Bile duct (tissue), 1 donor: ENCODE measurements around a stretch of chr3.

- PRO-cap = no peak
Observed at GRCh38 chr3:29440559-29440976, 159.7 kb downstream of the RBMS3 start.

- PRO-cap = unidirectional peak, plus-strand start at chr3:30332393
Observed at GRCh38 chr3:30332118-30332730, 274.2 kb upstream of the TGFBR2 start.

GRCh38 chr3:30628315-30628837, 22.0 kb downstream of the TGFBR2 start:
- PRO-cap = no peak

- PRO-cap = no peak
Observed at GRCh38 chr3:31232328-31233222, 300.1 kb upstream of the STT3B start.

GRCh38 chr3:31265615-31266094, 267.1 kb upstream of the STT3B start:
- PRO-cap = no peak

DNA sequence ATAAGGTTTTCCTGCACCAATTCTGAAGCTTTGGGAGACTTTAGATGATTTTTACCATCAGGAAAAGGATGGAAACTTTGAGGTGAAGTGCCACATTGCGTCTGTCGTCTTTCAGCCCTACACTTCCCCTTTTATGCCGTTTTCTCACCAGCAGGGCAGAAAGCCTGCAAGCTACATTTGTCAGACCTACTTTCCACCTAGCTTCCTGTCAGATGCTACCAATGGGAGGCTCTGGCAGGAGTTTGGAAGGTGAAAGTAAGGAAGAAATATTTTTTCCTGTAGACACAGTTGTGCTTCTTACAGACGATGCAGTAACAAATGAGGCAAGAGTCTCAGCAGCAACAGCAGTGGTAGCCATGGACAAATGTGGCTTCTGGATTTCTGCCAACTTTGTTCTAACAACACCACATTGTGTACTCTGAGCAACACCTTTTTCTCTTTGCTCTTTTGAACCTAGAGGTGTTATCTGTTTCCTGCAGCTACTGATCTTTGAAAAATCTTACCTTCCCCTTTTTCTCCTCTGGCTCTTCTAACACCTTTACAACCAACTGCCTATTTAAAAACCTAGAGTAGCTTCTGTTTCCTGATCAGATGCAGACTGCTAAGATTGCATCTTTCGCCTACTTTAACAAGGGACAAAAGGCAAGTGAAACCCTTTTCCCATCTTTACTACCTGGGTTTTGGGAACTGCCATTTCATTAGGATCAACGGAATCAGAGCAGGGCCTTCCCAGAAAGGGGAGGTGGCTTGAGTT, 70.6 kb upstream of the STT3B start:
- PRO-cap = no peak

GRCh38 chr3:31572924-31573865, 40.5 kb downstream of the STT3B start:
- PRO-cap = no peak

DNA sequence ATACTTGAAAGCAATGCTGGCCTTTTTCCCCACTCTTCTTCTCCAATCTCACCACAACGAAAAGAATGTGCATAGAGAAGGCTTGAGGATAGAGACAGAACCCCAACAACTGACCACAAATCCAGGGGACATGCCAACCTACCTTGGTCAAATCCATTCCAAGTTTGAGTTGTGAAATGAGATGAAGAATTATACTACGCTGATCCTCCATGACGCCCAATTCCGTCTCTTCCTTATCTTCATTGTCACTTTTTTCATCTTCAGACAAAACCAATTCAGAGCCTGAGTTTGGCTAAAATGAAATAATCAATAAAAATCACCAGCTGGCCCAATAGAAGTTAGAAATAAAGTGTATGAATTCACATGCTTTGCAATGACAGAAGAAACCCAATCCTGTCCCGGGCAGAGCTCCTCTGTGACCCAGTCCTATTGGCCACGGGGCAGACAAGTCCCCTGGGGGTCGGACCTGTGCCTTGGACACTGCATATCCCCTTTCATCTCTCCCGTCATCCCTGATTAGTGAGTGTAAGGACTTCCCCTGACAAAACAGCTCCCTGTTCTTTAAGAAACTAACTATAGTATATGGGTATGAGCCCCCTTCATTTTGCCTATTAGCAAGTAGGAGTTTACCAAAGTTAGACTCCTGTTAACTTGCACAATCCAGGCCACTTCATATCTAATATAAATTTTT, 169.6 kb downstream of the STT3B start:
- PRO-cap = no peak

DNA sequence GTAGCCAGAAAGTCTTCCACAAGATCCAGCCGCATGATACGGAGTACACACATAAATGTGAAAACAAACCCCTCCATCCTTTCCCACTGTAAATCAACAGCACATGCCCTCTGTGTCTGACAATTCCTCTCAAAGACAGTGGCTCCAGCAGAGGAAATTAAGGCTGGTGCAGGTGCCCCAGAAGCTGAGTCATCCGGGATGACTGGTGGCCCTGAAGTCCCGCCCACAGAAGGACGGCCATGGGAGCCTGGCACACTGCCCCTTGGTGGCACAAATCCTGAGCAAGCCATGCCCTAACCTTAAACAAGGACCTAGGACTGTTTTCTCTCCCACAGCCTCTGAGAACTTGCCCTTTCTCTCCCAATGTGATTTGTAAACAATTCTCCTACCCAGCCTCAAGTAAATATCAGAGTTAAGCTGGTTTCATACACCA, 172.2 kb downstream of the STT3B start:
- PRO-cap = no peak

DNA sequence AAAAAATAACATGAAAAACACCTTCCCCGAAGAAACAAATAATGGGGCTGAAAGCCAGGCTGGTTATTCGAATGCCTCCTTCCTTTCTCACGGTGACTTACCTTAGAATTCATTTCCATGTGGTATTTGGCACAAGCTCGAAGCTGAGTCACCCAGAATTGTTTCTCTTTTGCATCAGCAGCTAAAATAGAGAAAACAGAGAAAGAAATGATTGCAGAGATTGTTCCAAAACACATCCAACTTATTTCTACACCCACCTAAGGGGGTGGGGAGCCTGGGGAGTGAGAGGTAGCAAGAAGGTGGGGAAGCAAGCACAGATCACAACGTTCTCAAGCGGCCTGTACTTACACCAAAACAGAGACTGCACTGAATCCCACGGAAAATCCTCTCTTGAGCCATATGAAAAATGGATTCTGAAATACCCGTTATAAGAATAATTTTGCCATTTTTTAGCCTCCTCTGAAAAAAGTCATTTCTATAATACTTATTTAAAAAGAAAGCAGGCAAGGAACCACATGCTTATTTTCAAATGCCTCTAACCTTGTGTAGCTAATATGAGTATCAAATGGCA, 104.6 kb downstream of the OSBPL10 start:
- PRO-cap = no peak

- PRO-cap = no peak
Observed at GRCh38 chr3:31947574-31948440, 33.3 kb downstream of the OSBPL10 start.

DNA sequence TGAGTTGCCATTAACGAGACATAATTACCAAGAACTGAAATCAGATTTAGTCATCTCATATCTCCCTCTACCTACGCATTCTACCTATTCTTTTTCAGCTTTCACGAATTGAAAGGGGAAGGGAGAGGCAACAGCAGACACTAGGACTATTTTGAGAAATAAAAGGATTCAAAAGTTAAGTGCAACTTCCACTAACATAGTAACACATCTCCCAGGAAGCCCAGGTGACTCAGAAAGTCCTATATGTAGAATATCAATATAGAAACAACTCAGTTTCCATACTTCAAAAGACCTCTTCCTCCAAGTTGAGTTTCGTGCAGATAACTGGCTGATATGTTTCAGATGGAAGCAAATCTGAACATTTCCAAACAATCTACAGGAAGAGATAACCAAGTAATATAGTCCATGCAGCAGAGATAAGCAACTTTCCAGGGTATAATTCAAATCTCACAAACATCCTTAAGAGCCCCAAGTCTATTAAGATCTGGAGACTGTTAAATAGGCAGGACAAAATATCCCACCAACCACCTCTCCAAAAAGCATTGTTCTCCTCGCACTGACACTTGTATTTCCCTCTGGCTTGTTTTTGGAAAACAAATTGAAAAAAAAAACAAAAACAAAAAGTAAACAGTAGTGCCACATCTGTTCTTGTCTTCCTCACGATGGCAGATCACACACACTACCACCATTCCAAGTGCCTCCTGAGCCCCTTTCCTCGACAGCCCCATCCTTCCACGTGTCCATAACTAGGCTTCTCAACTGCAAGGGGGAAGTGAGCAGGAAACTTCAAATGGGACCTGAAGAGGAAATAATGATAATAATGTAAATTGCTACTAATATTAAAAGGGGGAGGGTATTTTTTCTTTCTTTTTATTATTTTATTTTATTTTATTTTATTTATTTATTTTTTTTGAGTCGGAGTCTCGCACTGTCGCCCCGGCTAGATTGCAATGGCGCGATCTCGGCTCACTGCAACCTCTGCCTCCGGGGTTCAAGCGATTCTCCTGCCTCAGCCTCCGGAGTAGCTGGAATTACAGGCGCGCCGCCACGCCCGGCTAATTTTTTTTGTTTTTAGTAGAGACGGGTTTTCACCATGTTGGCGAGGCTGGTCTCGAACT, 1.6 kb downstream of the OSBPL10 start:
- PRO-cap = no peak

DNA sequence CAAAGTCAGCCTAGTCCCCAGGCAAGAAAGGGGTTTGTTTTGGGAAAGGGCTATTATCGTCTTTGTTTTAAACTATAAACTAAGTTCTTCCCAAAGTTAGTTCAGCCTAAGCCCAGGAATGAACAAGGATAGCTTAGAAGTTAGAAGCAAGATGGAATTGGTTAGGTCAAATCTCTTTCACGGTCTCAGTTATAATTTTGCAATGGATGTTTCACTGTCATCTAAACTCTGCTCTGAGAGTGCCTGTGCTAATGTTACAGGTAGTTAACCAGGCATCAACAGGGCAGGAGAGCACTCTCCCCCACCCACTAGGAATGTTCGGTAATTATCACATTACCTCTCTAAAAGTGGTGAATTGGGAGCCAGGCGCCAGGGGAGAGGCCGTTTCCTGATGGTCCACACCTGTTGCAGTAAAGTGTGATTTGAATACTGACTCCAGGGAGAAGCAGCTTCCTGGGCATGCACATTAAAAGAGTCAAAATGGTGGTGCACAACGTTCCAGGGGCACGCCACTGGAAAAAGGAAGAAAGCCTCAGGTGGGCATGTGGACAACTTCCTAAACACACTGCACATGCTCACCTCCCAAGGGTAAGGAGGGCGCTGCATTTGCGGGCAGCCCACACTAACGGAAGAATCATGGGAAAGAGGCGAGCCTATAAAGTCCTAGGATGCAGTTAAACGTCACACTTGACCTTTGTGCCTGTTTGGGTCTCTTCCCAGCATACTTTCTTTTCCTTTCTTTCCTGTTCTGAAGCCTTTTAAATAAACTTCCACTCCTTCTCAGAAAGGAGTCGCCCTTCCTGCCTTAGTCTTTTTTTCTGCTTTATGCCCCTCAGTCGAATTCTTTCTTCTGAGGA, 29.1 kb upstream of the GPD1L start:
- PRO-cap = no peak

GRCh38 chr3:32114326-32115187, 8.1 kb downstream of the GPD1L start:
- PRO-cap = no peak

GRCh38 chr3:32406302-32407355, 15.0 kb downstream of the CMTM7 start:
- PRO-cap = unidirectional peak, plus-strand start at chr3:32406801

DNA sequence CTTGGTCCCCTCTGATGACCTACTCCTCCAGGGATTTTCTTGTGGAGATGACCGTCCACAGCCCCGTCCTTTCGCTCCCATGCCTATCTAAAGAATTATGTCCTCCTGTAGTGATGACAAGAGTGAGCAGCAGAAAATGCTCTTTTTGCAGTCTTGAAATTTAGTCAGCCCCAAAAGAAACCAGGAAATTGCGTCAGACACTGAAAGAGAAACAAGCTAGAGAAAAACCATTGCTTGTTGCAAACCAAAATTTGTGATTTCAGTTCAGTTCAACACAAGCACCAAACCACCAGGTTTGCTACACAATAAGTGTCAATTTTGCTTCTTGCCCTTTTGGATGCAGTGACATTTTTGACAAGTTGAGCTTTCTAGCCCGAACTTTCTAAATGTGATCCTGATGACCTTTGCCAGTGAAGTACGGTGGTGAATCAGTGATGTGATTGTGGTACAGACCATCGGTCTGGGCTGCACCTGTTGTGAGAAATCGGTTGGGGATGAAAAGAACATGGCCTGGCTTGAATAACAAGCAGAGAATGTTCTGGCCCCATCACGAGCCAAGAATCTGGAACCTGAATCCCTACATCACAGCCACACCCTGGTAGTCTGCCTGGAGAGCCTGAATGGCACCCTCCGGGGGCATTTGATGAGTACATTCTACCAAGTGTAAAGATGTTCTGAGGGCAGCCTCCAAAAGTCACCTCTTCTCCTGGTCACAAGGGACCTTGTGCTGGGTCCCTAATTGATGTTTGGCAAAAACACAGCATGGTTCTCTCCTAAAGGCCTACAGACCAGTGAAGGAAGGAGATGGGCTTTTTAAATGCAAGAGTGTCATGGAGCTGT, 41.5 kb downstream of the CMTM7 start:
- PRO-cap = unidirectional peak, plus-strand start at position 262 of the sequence

GRCh38 chr3:32438829-32439573, 47.3 kb downstream of the CMTM7 start:
- PRO-cap = no peak

DNA sequence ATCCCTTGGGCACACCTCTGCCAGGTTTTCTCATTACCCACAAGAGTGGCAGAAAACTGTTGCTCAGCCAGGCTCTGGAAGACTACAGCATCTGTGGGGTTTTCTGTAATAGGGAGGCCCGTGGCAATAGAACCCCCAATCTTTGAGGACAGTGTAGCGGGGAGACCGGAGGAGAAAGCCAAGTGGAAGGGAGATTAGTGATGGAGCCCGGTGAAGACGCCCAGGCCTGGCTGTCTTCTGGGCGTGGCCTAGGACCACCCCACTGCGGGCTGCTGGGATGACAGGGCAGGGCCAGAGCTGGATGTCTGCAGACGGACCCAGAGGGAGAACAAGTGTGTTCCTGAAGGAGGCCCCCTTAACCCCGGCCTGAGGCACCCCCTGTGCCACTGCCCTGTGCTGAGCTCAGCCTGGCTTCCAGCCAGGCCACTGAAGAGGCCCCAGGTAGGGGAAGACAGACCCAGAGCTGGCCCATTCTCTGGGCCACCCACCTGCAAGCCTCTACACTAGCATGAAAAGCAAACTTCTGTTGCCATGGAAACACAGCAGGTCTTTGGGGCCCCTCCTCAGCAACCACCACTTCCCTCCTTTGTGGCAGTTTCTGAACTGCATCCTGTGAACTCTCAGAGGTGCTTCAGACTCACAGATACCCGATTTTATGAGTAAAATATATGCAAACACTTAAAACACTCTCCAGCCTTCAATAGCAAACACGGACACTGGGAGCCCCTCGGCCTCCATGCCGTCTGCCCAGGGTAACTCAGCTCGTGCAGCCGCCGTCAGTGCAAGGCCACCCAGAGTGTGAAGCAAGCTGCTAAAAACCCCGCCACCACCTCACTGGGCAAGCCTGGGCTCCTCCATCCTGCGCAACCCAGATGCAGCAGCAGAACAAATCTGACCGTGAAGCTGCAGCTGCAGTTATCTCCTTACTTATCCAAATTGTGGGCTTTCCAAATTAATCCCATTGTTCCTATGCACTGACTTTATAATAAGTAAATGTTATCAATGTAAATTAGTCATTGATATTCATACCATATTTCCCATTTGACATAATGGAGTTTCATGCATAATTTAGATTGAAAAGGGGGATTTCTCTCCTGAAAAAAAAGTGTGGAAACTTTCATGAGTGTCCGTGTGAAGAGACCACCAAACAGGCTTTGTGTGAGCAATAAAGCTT, 42.4 kb downstream of the CMTM6 start:
- PRO-cap = no peak

GRCh38 chr3:32673680-32674329, 11.2 kb upstream of the CNOT10 start:
- PRO-cap = no peak

- PRO-cap = no peak
Observed at GRCh38 chr3:32820039-32820767, 2.4 kb downstream of the TRIM71 start.